Tongue (tissue), 2 donors: Measurements from ENCODE around the gene CACNB1.

- RAMPAGE, long total RNA: no peak
These were observed 46.4 kb downstream of the FBXO47 start for GRCh38 chr17:38920558-38921488.

- RAMPAGE, long total RNA: no peak
These were observed 47.3 kb upstream of the FBXO47 start for GRCh38 chr17:39014433-39014926.

DNA sequence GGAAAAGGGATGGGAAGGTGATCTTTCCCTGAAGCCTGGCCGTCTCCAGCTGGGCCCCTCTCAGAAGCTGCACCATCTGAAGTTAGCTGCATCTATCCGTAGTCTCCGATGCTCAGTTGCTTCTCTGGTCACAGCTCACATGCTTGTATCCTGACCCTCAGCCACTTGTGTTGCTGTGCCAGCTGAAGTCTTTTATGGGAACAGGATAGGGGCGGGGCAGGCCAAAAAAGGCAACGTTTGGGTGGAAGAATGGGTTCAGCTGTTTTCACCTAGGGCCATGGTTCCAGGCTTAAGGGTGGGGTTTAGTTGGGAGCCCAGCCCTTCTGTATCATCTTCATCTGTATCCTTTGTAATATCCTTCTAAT is 49.0 kb upstream of the FBXO47 start:
- RAMPAGE, long total RNA: no peak

GRCh38 chr17:39026921-39027390 is 59.8 kb upstream of the FBXO47 start:
- RAMPAGE, long total RNA: no peak

GRCh38 chr17:39177171-39177937 is 11.4 kb upstream of the ARL5C start:
- RAMPAGE, long total RNA: no peak

- RAMPAGE, long total RNA: no peak
These were observed 5.7 kb downstream of the CACNB1 start for GRCh38 chr17:39191736-39192156.

- RAMPAGE, long total RNA: start-site peak on the minus strand at chr17:39197641-39197669, 58 and 198 reads in 2 replicates
These were observed at the start of gene CACNB1 for GRCh38 chr17:39197464-39198166. Gene CACNB1, minus strand, starts transcription at chr17:39197669.

- RAMPAGE, long total RNA: no peak
These were observed 3.5 kb upstream of the STAC2 start for GRCh38 chr17:39229165-39229774.

GRCh38 chr17:39334956-39335425 is 66.4 kb downstream of the FBXL20 start:
- RAMPAGE, long total RNA: no peak

GRCh38 chr17:39401708-39403012 is 734 bp upstream of the FBXL20 start:
- RAMPAGE, long total RNA: no peak

DNA sequence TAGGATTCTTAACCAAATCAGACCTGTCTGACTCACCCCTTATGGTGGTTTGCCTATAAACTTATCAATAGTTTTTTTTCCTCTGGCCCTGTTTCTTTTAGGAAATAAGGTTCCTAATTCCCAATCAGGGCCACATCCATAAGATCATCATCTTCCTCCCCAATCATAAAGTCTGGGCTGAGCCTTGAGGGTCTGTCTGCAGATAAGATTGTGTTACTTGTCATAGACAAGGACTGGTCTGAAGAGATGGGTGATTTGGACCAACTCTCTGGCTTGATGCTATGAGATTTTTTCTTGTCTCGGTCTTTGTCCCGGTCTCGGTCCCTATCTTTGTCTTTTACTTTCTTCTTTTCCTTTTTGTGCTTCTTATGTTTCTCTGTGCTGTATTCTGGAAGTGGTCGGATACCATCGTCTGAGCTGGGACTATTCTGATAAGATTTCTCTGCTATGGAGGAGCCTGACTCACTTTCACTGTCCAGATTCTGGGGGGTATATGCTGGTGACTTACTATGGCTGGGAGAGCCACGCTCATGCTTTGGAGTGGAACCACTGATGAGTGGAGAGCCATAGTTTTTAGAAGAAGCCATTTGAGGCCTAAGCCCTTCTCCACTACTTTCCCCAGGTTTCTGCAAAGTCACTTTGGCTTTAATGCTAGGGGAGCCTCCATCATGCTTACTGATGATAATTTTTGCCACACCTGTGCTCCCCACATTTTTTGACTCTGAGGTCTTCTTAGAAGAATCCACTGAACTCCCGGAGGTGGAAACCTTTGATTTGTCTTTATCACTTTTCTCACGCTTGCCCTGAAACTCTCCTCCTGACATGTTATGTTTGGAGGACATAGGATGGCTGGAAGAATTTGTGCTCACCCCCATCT is 6.2 kb upstream of the FBXL20 start:
- RAMPAGE, long total RNA: no peak

- RAMPAGE, long total RNA: no peak
These were observed 9.9 kb downstream of the CDK12 start for GRCh38 chr17:39470862-39471910.

DNA sequence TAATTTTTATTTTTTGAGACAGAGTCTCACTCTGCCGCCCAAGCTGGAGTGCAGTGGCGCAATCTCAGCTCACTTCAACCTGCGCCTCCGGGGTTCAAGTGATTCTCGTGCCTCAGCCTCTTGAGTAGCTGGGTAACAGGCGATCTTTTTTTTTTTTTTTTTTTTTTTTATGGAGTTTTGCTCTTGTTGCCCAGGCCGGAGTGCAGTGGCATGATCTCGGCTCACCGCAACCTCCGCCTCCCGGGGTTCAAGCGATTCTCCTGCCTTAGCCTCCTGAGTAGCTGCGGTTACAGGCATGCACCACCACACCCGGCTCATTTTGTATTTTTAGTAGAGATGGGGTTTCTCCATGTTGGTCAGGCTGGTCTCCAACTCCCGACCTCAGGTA is 63.2 kb downstream of the NEUROD2 start:
- RAMPAGE, long total RNA: no peak

DNA sequence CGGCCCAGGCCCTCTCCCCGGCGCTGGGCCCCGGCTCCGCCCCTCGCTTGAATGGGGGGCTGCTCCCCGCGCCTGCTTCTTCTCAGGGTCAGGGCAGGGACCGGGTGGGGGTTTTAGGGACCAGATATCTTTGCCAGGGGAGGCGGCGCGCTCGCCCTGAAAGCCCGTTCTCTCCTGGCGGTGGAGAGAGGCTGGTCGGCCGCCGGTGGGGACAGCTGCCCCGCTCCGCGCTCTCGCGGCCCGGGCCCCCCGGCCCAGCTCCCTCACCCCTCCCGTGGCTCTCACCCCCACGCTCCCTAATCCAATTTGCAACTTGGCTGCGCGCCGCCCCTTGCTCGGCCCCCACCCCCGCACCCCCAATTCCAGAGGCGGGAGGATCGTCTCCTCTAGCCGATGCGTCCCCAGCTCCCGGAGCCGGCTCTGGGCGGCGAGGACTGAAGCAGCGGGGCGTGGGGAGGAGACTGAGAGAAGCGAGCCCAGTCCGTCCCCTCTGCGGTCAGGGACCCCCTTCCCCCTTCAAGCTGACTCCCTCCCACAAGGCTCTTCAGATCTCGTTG is 838 bp downstream of the NEUROD2 start:
- RAMPAGE, long total RNA: no peak

DNA sequence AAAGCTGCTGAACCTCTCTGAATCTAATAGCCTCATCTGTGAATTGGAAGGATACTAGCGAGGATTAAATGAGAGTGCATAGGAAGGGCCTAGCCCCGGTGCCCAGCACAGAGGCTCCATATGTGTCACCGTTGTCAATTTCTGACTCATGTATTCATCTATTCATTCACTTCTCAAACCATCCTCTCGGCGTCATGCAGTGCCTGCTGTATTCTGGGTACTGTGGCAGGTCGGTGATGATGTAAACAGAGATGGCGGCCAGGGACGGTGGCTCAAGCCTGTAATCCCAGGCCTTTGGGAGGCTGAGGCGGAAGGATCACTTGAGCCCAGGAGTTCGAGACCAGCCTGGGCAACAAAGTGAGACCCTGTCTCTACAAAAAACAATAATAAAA is 4.4 kb upstream of the PPP1R1B start:
- RAMPAGE, long total RNA: no peak

DNA sequence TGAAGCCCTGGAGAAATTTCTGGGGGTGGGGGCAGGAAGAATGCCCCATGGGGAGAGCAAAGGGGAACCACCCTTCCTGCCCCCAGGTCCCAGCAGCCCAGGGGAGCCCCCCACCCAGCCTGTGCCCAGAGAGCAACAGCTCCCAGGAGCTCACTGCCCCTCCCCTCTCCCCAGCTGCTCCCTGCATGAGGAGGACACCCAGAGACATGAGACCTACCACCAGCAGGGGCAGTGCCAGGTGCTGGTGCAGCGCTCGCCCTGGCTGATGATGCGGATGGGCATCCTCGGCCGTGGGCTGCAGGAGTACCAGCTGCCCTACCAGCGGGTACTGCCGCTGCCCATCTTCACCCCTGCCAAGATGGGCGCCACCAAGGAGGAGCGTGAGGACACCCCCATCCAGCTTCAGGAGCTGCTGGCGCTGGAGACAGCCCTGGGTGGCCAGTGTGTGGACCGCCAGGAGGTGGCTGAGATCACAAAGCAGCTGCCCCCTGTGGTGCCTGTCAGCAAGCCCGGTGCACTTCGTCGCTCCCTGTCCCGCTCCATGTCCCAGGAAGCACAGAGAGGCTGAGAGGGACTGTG is 482 bp downstream of the TCAP start:
- RAMPAGE, long total RNA: no peak

- RAMPAGE, long total RNA: no peak
These were observed 3.5 kb downstream of the PNMT start for GRCh38 chr17:39671388-39672515.

GRCh38 chr17:39677472-39678130 is 9.3 kb downstream of the PNMT start:
- RAMPAGE, long total RNA: no peak

DNA sequence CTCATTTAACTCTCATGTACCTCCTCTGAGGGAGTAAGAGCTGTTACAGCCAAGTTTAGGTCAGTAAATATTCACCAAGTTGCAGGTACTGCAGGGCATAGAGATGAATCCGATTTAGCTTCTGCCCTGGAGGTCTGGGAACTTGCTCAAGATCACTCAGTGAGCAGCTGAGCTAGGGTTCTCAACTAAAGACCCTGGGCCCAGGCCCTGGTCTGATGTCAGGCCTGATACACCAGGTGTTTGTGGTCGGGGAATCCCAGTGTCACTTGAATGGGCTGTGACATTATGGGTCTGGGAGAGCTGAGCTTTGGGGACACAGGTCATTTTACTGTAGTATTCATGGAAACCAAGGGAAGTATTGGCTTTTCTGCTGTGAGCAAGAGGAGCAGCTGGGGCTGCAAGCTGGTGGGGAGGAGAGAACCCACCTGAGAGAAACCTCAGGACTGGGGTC is 3.7 kb downstream of the ERBB2 start:
- RAMPAGE, long total RNA: no peak

DNA sequence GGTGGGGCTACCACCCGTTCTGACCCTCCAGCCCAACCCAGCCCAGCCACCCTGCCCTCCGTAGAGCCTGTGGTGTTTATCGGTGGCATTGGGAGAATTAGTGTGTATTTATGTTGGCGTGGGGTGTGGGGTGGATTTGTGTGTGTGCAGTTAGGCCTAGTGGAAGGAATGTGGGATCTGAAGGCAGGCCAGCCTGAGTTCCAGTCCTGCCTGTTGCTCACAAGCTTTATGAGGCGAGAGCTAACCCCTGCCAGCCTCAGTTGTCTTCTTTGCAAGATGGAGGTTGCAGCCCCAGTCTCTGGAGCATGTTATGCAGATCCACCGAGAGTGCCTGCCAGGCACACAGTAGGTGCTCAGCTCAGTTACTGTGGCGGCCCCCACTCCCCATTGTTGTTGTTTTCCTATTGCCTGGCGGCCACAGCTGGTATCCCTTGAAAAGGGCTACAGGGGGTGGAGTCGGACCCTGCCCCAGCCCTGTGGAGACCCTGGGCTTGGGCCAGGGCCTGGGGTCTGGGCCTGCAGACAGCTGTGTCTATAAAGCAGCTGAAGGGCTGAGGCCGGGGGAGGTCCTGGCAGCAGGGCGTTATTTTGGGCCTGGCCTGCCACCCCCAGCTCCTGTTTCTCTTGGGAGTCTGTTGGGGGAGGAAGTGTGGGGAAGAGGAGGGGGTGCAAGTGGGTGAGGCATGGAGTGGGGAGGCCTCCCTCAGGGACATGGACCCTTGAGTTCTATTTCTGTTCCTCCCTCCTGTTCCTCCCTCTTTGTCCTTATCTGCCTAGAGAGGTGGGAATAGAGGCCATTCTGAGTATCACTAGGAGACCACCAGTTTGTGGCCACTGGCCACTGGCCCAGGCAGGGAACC is 5.2 kb downstream of the ERBB2 start:
- RAMPAGE, long total RNA: no peak